HTR-8/SVneo (cell line): ENCODE data around the gene ZFPM1.

DNA sequence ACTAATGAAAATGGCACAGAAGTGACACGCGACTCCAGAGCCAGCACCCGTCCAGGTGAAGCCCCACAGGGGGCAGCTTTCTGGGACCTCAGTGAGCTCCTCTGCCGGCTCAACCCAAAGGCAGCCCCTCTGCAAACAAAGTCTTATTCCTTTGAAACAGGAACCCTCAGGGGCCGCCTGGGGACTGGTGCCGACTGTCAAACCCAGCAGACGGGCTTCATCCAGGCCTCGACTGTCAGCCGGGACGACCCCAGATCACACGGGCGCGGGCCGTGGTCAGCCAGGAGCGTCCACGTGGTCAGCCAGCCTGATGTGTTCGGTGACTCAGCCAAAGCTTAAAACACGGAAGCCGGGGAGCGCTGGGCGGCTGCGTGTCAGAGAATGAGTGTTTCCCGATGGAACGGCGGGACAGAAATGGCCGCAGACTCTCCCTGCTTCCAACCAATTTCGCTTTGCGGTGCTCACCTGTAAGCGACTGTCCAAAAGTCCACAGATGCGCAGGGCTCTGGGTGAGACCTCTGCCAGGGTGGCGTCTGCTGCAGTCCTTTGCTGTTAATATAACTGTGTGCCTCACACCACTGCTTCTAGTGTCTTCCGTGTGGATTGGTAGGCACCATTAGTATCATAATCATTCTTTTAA is 199.9 kb downstream of the BANP start:
- RRBS: no CpG with 5 or more reads among the region's 32 CpGs

- RRBS: 89% methylated on average over 3 of the region's 33 CpGs
Measured at GRCh38 chr16:88232333-88233249, 150.2 kb upstream of the ZNF469 start.

DNA sequence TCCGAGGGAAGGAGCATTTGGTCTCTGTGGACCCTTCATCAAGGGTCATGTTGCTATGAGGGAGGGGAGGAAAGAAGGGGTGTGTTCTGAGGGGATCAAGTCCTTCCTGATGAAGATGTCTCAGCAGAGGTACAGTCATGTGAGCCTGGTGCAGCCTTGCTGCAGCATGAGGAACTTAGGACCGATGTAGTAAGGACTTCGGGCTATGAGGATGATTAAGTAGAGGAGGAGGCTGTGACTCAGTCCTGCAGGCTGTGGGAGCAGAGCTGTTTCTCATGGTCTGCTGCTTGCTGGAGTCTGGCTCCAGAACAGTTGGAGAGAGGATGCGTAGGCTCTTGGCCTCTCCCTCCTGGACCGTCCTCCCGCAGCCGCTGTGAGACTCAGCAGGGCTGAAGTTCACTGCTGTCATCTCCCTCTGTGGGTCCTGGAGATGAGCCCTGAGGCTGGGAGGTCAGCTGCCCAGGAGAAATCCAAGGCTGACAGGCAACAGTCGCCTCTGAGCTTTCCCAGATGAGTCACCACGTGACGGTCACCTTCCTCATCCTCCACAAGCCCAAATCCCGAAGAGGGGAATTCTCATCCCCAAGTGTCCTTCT is 137.6 kb upstream of the ZNF469 start:
- RRBS: no CpG with 5 or more reads among the region's 11 CpGs

- RRBS: no CpG with 5 or more reads among the region's 38 CpGs
Measured at GRCh38 chr16:88258777-88259753, 123.7 kb upstream of the ZNF469 start.

DNA sequence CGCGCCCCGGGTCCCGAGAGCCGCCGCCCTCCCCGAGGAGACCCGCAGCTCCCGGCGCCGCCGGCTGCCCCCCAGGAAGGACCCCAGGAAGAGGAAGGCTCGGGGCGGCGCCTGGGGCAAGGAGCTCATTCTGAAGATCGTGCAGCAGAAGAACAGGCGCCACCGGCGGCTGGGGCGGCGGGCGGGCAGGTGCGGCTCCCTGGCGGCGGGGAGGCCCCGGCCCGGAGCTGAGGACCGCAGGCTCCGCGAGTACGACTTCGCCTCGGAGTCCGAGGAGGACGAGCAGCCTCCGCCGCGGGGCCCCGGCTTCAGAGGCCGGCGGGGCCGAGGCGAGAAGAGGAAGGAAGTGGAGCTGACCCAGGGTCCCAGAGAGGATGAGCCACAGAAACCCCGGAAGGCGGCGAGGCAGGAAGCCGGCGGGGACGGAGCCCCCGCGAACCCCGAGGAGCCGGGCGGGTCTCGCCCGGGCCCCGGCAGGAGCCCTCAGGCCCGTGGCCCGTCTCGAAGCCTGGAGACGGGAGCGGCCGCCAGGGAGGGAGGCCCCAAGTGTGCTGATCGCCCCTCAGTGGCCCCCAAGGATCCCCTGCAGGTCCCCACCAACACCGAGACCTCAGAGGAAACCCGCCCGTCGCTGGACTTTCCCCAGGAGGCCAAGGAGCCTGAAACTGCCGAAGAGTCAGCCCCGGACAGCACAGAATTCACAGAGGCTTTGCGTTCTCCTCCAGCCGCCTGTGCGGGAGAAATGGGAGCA is 22.4 kb upstream of the ZFPM1 start:
- RRBS: 82% methylated on average over 46 of the region's 73 CpGs

DNA sequence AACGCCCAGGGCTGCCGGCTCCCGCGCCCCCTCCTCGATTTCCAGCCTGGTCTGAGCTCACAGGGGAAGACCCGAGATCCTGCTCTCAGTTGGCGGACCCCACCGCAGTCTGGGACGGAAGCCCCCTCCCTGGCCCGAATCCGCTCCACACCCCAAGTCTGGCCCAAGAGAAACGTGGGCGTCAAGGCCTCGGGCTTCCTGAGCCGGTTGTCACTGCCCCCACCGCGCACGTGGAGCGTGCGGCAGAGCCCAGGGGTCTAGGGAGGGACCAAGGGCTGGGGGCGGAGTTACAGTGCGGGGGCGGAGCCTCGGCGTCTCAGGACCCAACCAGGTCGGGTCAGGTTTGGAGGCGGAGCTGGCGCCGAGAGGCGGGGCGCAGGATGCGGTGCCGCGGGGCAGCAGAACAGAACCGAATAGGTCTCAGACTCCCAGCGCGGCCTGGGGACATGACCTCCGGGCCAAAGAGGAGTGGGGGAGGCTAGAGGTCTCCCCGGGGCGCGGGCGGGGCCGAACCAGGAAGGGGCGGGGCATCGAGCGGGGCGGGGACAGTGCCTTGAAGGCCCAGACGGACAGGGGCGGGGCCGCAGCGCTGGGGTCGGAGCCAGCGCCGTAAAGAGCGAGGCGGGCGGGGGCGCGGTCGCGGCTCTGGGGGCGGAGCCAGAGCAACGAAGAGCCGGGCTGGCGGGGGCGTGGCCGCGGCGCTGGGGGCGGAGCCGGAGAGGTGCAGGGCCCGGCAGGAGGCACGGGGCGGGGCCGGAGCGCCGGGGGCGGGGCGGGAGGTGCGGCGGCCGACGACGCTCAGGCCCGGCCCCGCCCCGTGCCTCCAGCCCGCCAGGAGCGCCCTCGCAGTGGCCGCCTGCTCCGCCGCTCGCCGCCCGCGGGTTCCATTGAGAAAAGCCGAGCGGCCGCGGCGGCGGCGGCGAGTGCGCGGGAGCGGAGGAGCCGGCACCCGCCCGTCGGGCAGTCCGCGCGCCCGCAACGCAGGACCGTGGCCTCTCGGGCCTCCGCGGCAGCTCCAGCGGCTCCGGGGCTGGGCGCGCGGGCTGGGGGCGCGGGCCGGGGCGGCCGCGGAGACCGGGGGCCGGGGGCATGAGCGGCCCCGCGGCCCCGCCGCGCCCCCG is at the start of gene ZFPM1:
Gene ZFPM1, plus strand, starts transcription at position 826 of the 1,121 bp plus-strand sequence.
- RRBS: 5% methylated on average over 40 of the region's 141 CpGs

- RRBS: 96% methylated on average over 3 of the region's 25 CpGs
Measured at GRCh38 chr16:88470674-88471044, 17.6 kb downstream of the ZFPM1 start.

- RRBS: no CpG with 5 or more reads among the region's 29 CpGs
Measured at GRCh38 chr16:88479761-88480778, 27.0 kb downstream of the ZFPM1 start.

DNA sequence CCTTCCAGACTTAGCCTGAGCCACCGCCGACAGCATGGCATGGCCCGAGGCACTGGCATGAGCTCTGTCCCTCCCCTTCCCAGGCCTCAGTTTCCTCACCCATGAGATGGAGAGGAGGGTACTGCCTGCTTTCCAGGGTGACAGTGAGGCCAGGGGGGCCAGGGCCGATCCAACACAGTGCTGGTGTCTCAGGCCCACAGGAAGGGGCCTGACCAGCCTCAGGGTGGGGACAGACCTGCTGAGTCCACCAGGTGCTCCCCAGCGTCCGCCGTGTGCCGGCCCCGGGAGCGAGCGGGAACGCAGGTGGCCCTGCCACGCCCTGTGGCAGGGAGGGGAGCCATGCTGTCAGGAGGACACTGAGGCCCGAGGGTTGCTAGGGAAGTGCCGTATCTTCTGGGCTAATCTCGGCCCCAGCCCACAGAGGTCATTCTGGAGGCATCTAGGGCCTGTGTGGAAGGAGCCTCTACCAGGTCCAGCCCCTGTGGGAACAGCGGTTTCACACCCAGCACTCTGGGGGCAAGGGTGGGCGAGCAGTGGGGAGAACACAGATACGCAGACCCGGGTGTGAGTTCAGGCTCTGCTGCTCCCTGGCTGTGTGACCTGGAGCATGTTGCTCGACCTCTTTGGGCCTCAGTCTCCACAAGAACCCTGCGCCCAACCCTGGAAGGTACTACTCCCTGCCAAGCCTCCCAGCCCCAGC is 44.1 kb upstream of the ZC3H18 start:
- RRBS: no CpG with 5 or more reads among the region's 22 CpGs

GRCh38 chr16:88624274-88624731 is 14.1 kb upstream of the IL17C start:
- RRBS: no CpG with 5 or more reads among the region's 20 CpGs

DNA sequence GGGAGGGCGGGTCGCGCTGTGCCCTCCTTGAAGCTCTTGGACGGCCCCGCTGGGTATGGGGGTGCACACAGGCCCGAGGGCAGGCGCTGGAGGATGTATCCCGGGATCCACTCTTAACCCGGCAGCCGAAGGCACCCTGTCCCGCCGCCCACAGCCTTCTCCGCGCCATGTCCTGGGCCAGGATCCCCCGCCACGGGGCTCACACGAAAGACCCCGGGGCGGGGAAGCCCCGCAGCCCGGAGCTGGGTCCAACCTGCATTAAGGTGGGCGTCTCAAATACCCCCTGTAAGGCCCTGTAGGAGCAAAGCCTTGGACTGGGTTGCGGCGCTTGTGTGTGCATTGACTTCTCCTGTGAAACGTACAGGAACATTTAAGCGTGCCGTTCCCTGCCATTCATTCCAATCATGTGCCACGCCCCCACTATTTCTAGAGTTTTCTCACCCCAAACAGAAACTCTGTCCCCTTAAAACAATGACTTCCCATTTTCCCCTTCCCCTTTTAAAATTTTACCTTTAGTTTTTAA is 934 bp upstream of the MVD start:
- RRBS: 4% methylated on average over 8 of the region's 28 CpGs

GRCh38 chr16:88681687-88682625 is 4.4 kb downstream of the SNAI3 start:
- RRBS: 51% methylated on average over 3 of the region's 21 CpGs

- RRBS: 97% methylated on average over 5 of the region's 25 CpGs
Measured at GRCh38 chr16:88700202-88700803, 5.9 kb downstream of the RNF166 start.

- RRBS: 93% methylated on average over 4 of the region's 26 CpGs
Measured at GRCh38 chr16:88702921-88703427, 3.2 kb downstream of the RNF166 start.

GRCh38 chr16:88793299-88794062 is 8.5 kb upstream of the PIEZO1 start:
- RRBS: 92% methylated on average over 7 of the region's 35 CpGs

GRCh38 chr16:88808139-88808412 is 3.7 kb downstream of the APRT start:
- RRBS: no CpG with 5 or more reads among the region's 14 CpGs

DNA sequence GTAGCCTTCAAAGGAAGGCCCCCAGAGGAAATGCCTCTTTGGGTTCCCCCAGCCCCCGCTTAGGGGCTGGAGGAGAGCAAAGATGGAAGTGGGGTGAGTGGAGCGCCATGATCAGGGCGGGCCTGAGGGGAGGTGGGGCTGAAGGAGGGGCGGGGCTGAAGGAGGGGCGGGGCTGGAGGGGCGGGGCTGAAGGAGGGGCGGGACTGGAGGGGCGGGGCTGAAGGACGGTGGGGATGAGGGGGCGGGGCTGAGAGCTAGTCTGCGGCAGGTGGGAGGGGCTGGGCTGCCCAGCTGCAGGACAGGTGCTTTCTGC is 39.0 kb upstream of the PABPN1L start:
- RRBS: no CpG with 5 or more reads among the region's 11 CpGs

DNA sequence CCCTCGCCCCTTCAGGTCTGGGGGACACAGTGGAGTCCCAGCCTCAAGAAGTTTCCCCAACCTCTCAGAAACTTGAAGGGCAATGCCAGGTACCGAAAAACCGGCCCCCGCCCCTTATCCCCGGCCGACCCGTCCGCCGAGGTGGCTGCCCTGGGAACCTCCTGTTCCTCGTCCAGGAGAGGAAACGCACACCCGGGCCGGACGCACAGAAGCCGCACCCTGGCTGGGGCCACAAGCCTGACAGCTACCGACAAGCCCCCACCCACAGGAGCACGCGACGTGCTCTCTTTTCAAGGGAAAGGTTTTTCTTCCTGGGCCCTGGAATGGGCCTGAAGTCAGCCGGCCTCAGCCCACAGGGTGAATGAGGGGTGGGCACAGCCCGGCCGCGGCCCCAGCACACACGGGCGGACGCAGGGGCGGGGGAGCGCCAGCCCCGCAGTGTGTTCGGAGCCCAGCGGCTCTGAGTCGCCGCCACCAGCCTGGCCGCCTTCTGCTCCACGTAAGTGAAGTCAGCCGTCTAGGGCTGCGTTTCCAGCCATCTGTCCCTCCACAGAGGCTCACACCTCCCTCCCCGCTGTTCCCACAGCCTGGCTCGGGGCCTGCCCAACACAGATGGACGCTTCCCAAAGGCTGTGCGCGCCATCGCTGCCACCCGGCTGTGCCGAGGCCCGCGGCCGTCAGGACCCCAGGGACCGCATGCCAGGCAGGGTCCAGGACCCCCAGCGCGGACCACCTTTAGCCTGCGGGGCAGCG is 37.0 kb downstream of the CBFA2T3 start:
- RRBS: 68% methylated on average over 12 of the region's 53 CpGs

- RRBS: no CpG with 5 or more reads among the region's 25 CpGs
Measured at GRCh38 chr16:89095248-89096030, 1.8 kb downstream of the ACSF3 start.

GRCh38 chr16:89156778-89157286 is 14.7 kb upstream of the CDH15 start:
- RRBS: no CpG with 5 or more reads among the region's 15 CpGs